Parotid gland (tissue), 1 donor: ENCODE data around the genes SESTD1 and ITPRID2.

GRCh38 chr2:178125423-178126279, 13.4 kb downstream of the RBM45 start:
- PRO-cap: no peak

DNA sequence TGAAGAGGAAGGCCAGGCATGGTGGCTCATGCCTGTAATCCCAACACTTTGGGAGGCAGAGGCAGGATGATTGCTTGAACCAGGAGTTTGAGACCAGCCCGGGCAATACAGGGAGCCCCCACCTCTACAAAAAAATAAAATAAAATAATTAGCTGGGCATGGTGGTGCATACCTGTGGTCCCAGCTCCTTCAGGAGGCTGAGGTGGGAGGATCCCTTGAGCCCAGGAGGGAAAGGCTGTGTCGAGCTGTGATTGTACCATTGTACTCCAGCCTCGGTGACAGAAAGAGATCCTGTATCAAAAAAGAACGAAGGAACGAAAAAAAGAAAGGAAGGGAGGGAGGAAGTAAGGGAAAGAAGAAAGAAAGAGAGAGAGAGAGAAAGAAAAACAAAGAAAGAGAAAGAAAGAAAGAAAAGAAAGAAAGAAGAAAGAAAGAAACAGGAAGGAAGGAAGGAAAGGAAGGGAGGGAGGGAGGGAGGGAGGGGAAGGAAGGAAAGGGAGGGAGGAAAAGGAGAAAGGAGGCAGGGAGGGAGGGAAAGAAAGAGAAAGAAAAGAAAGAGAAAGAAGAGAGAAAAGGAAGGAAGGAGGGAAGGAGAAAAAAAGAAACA, 72.0 kb downstream of the PRKRA start:
- PRO-cap: no peak

- PRO-cap: no peak
Measured at GRCh38 chr2:178535448-178536230, 55.4 kb downstream of the PLEKHA3 start.

DNA sequence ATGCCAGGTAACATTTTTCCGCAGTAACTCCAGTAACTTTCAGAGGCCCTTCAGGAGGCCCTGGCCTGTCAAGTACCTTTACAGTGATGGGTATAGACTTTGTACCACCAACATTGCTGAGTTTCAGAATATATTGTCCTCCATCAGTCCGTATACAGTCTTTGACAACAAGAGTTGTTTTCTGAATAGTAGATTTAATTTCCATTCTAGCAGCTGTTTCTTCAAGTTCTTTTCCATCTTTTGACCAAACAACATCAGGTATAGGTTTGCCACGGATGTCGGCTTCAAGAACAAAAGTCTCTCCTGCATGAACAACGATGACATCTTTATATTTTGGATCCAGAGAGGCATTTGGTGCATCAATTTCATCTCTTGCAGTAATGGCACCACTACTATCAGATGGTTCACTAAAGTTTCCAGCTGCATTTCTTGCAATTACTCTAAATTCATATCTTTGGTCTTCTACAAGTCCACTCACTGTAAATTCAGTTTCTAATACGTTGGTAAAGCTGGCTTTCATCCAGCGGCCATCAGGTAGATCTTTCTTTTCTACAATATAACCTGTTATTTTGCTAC, 83.8 kb downstream of the PLEKHA3 start:
- PRO-cap: no peak

DNA sequence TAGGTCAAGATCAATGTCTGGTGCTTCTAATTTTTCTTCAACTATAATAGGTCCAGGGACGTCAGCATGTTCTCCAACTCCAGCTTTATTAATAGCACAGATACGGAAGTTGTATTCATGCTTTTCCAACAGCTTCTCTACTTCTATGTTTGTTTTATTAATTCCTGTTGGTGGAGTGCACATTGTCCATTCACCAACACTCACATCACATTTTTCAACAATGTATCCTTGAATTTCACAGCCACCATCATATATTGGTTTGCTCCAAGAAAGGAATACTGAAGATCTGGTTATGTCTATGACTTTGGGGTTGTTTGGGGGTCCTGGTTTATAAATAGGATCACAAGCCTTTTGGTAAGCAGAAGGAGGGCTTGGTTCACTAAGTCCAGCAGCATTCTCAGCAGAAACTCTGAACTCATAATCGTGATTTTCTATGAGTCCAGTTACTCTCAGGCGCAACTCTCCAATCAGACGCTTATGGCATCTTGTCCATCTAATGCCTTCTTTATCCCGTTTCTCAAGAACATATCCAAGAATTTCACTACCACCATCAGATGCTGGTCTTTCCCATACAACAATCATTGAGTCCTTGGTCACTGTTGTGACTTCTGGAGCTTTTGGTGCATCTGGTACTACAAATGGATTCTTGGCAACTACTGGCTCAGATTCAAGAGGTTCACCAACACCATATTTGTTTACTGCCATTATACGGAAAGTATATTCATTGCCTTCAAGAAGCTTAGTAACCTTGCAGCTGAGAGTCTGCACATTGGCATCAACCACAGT, 89.5 kb downstream of the PLEKHA3 start:
- PRO-cap: no peak

DNA sequence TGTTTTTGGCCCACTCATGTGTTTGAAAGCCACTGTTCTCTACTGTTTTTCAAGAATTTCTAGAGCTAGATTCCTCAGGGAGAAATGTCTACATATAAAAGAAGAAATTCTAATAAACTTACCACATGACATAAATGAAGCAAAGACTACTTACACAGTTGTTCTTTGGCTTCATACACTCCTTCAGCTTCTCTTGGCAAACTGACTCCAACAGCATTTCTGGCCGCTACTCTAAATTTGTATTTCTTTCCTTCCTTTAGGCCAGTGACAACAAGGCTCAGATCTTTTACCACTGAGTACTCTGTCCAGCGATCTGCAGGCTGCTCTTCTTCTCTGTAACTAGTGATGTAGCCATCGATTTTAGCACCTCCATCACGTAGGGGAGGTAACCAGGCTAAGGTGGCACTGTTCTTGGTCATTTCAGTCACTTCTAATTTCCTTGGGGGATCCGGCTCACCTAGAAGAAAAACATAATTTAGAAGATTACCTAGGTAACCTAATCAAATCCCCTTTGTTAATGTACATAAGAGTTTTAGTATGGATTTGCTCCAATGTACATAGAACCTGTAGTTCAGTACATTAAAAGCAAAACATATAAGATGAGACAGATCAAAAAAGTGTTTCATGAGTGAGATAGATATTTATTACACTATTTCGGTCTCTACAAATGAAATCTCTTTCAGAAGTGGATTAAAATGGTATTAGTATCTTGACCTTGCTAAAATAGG, 106.3 kb downstream of the PLEKHA3 start:
- PRO-cap: no peak

GRCh38 chr2:178598968-178599429, 118.7 kb downstream of the PLEKHA3 start:
- PRO-cap: no peak

DNA sequence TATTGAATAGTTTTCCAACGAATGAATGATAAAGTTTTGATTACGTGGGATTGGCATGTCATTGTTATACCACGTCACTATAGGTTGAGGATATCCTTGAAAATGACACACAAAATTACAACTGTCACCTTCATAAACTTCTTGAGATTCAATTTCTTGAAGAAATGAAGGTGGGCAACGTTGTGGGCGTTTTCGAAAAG, 56.9 kb downstream of the TTN start:
- PRO-cap: no peak

DNA sequence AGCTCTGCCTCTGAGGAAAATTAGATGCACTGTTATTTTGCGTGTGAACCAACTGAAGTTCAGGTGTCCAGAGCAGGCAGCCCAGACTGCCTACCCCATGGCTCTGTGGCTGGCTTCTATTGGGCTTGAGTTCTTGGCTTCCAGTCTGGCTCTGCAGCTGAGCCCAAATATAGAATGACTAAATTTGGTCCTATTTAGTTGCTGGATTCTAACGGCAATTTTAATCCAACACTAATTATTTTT, 3.2 kb downstream of the TTN start:
- PRO-cap: no peak

- PRO-cap: no peak
Measured at GRCh38 chr2:178819977-178820490, 12.8 kb upstream of the TTN start.

DNA sequence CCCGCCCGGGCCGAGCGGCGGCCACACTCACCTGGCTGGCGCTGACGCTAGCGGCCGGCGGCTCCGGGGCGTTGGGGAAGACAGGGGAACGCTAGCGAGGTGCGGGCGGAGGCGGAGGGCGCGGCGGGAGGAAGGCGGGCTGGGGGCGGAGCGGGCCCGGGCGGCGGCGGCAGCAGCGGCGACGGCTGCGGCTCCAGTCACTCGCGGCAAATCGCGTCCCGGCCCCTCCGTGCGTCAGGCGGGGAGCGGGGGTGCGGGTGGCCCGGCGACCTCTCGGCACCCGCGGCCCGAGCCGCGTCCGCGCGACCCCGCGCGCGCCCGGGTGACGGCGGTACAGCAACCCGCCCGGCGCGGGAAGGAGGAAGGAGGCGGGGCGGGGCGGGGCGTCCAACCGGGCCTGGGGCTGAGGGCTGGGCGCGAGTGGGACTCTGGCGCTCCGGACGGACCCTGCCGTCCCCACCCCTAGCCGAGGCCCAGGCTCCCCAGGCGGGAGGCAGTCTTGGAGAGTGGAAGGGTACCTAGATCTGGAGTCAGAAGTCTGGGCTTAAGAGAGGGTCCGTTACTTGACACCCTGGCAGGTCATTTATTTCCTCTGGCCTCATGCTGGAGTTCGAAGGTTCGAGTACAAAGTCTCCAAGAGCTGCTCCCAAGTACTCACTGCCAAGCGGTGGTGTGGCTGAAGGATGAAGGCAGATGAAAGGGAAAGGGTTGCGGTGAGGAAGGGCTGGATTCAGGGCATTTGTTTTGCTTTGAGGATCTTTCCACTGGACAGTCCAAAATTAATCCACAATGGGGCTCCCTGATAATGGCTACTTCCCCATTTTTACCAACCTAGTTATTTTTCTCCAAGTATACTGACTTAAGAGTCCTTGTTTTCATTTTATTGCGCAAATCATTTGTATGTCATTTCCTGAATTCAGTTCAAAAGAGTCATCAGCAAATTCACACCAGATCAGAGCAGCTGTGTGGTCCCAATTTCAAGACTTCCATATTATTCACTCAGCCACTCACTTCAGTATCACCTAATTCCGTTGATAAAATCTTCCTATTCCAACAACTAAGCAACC, at the start of gene SESTD1:
Gene SESTD1 (minus strand): TSS at position 365 of the 1,067 bp plus-strand sequence.
- PRO-cap: bidirectional peak, plus-strand start at position 390 of the sequence, minus-strand start at position 300 of the sequence

DNA sequence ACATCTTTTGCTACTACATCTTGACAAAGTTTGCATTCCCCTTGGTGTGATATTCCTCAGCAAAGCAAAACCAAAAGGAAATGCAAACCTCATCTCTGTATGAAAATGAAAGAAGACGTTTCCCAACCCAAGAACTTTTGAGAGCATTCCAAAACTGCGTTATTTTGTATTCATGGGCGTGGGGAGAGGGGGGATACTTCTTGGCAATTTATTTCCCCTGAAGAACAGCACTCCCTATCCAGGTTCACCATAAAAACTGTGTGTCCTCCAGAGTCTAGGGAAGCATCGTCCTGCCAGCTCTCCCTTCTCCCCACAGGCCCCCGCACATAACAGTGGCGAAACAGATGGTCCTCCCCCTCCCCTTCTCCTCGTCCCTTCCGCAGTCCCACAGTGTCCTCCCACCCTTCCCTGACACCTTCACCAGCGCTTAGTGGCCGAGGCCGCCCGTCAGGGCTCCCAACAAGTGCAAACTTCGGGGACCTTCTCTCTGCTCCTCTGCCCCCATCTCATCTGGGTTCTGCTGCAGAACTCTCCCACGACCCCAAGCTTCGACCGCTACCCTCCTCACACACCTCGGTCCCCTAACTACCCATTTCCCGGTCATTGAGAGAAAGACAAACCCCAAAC, 1.2 kb downstream of the ZNF385B start:
- PRO-cap: no peak

DNA sequence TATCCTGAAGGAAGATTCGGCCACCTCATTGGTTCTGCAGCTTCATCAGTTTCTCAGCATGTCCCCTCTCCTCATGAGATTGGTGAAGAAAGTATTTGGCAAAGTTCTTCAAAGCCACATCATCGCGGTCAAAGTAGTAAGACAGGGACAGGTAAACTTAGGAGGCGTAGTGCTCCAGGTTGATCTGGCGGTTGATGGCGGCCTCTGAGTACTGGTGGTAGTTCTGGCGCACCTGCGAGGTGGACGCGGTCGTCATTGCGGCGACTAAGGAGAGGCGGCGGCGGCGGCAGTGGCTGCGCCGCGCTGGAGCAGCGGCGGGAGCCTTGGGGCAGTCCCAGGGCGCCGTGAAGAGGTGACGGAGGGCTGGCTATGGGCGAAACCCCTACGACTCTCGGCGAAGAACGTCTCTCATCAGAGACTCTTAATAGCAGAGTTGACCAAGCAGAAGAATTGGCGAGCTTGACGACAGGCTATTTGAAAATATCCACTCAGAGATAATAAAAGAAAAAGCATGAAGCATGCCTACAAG, 107.2 kb upstream of the UBE2E3 start:
- PRO-cap: no peak

- PRO-cap: no peak
Measured at GRCh38 chr2:180981277-180981623, 845 bp downstream of the UBE2E3 start.

GRCh38 chr2:181224962-181225322, 232.2 kb upstream of the ITGA4 start:
- PRO-cap: no peak

DNA sequence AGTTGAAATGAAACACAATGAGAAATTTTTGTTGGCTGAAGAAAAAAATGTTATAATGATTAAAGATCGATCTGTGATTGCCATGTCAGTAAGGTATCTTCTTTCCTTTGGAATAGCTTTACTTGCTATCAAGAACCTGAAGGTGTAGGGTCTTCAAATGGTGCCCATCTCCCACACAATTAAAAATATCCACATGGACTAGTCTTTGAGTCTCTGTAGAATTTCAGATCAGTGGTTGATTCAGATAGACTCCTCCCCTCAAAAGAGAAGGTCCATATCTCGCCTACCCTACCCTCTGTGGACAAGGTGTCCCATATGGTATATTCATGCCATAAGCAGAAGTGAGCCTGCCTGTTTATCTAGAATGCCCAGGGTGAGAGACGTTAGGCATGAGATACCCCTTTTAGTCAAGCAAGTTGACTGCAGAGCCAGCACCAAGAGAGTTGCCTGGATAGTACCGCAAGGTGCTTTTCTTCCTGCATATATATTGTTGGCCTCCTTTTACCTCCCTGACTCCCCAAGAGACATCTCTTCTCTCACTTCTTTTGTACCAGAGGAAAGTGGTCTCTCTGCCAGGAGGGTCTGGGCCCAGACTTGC, 3.8 kb downstream of the ITGA4 start:
- PRO-cap: no peak

DNA sequence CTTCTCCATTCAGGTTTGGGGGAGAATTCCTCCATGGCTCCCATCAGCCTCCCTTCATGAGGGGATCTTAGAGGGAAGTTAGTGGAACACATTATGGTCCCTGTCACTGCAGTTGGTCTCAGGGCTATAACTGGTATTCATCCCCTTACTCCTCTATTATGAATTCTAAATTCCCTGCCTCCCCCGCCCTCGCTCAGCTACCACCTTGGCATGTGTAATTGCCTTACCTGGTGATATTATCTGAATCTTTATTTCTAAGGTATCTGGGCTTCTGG, 48.4 kb upstream of the NEUROD1 start:
- PRO-cap: no peak

- PRO-cap: bidirectional peak, plus-strand start at chr2:181891703, minus-strand start at chr2:181891668; bidirectional peak, plus-strand start at chr2:181891768, minus-strand start at chr2:181891829; unidirectional peak, plus-strand start at chr2:181892198; unidirectional peak, plus-strand start at chr2:181892354
Measured at GRCh38 chr2:181891578-181892397, at the start of gene ITPRID2. Gene ITPRID2 (plus strand): TSS chr2:181891730.

- PRO-cap: no peak
Measured at GRCh38 chr2:181901582-181902854, 10.5 kb downstream of the ITPRID2 start.

DNA sequence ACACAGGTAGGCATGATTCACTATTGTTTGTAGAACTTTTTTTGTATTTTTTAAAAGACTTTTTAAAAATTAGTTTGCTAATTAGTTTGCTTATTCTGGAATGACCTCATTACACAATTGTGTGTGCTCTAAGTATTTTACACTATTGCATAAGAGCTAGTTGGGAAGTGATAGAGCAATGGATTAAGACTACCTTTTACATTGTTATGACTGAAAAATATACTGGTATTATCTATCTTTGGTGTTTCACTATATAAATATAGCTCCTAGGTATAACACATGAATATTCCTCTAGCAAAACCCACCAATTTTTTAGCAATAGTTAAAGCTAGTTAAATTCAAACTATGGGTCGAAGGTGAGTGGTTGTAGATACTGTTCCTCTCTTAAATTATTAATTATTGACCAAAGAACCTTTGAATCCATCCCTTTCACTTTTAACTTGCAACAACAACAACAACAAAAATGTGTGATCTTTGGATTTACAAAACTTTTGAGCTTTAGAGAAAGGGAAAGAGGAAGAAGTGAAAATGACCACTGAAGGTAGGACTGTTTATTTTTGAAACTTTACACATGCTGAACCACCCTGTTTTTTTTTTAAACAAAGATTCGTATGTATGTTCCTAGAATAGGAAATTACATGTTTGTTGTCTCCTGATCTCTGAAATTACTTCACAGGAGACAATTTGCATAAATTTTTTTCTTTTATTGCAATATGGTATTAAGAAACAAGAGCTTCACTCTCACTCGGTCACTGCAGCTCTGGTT, 18.7 kb downstream of the ITPRID2 start:
- PRO-cap: no peak